Renal cortical epithelial cell (primary cell): ENCODE measurements around a stretch of chr22.

GRCh38 chr22:46609418-46609789, 10.8 kb upstream of the GRAMD4 start:
- RRBS: no CpG with 5 or more reads among the region's 10 CpGs

DNA sequence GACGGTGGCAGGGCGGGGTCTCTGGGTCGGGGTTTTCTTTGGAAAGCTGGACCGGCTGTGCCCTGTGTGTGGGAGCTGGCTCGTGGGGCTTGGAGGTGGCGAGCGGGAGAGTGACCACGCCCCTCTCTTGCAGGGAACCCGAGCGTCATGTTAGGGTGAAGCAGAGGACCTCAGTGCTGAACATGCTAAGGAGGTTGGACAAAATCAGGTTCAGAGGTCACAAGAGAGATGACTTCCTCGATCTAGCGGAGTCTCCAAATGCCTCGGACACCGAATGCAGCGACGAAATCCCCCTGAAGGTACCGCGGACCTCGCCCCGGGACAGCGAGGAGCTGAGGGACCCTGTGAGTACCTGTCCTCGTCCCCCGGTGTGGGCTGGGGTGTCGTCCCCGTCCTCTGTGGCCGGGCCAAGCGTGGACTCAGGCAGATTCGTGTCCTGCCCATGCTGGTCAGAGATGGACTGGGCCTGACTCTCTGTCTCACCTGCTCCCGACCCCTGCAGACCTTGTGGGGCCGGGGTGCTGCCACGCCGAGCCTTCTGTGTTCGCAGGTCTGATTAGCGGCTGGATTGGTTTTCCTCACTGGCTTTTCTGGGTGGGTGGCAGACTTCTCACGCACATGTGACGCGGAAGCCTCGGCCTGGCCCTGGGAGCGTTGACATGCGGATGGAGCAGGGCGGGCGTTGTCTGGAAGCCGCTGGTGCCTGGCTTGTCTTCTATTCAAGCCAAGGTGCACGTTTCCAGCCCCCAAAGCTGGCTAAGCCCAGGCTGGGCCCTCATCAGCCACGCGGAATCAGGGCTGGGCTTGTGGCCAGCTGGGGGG, 6.6 kb downstream of the GRAMD4 start:
- RRBS: 98% methylated on average over 4 of the region's 46 CpGs

- RRBS: 19% methylated on average over 3 of the region's 41 CpGs
Observed at GRCh38 chr22:46634840-46636017, 15.0 kb downstream of the GRAMD4 start.

GRCh38 chr22:46638704-46639239, 18.6 kb downstream of the GRAMD4 start:
- RRBS: no CpG with 5 or more reads among the region's 10 CpGs

DNA sequence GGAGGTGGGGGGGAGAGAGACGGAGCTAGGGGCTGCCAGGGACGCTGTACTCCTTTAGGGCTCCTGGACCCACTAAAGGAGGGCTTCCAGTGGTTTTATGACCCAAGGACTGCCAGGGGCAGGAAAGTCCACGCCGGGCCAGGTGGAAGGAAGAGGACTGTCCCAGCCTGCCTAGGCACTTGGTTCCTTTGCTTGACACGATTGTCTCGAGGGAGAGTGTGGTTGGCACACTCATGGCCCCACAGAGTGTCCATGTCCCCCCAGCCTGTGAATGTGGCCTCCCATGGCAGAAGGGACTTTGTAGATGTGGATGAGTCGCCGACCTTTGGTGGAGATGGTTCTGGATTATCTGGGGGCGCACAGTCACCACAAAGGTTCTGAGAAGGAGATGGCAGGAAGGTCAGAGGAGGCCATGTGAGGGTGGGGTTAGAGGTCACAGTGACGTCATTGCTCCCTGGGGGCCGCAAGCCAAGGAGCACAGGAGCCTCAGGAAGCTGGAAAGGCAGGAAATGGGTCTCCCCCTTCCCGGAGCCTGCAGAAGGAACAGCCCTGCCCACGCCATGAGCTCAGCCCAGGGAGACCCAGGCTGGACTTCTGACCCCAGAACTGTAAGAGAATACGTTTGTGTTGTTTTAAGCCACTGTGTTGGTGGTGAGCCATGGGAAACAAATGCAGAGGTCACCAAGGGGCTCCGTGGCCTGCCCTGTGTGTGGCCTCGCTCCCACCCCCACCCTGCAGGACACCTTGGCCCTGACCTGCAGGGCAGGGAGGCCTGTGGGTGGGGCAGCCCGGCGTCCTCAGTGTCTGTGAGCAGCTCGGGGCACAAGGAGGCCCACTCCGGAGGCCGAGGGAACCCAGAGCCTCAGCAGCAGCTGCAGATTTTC, 31.9 kb downstream of the GRAMD4 start:
- RRBS: 61% methylated on average over 5 of the region's 21 CpGs

DNA sequence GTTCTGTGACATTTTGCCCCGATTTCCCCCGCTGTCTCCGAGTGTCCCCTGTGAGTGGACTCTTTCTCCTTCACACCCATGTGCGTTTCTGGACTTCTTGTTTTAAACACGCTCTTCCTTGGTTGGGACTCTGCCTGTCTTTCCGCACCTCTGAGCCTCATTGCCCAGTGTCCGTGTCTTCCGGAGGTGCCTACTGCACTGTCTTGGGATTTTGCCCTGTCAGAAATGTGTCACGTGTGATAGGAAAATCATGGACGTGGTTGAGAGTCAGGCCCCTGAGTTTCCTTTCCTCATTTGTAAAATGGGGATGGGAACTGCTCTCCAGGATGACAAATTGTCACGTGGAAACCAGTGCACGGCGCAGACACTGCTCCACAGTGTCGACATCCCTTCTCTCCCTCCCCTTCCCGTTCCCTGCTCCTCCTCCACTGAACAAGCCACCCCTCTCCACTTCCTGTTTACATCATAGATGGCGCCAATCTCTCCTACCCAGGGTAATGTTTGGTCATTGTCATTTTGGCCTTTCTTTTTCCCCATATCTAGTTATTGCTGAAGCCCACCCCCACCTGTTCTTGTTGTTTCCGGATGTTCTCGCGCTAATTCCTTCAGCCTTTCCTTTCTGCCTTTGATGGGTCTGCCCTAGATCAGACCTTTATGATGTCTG, 91.7 kb downstream of the TBC1D22A start:
- RRBS: no CpG with 5 or more reads among the region's 19 CpGs

GRCh38 chr22:46917980-46918620, 155.7 kb downstream of the TBC1D22A start:
- RRBS: no CpG with 5 or more reads among the region's 14 CpGs

DNA sequence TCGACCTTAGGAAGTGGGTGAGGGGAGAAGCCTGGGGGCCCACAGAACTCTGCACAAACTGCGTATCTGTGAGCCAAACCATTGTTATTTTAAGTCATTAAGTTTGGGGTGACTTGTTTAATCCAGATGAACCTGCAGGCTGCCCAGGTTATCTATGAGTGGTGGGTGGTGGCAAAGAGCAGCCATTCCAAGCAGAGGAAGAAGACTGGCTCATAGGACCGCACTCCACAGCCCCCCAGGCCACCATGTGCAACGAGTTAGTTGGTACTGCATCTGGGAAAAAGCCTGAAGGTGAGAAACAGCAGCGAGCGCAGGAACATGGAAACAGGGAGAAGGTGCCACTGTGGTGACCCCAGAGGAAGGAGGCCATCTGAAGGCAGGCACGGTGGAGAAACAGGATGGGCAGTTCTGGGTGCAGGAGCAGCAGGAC, 300.2 kb downstream of the TBC1D22A start:
- RRBS: no CpG with 5 or more reads among the region's 7 CpGs

DNA sequence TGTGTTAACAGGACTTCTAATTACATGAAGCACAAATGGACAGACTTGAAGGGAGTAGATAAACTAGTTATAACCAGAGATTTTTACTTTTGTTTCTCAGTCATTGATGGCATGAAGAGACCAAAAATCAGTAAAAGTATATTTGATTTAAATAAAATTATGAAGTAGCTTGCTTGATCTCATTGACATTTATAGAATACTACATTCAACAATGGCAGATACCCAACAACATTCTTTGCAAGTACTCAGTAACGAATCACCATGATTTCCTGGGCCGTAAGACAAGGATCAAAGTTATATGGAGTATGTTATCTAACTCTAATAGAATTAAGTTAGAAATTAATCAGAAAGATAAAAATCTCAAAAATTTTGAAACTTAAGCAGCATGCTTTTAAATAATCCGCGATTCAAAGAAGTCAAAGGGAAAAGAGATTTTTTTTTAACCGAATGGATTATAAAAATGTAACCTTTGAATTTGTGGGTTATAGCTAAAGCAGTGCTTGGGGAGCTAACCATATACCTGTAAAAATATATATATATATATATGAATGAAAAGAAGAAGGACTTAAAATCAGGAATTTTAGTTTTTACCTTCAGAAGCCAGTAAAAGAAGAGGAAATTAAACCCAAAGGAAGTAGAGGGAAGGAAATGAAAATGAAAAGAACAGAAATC, 317.8 kb downstream of the TBC1D22A start:
- RRBS: no CpG with 5 or more reads among the region's 5 CpGs

- RRBS: no CpG with 5 or more reads among the region's 7 CpGs
Observed at GRCh38 chr22:47086932-47087417, 324.5 kb downstream of the TBC1D22A start.

- RRBS: no CpG with 5 or more reads among the region's 17 CpGs
Observed at GRCh38 chr22:47116355-47117022, 354.0 kb downstream of the TBC1D22A start.

GRCh38 chr22:47153294-47153680, 390.8 kb downstream of the TBC1D22A start:
- RRBS: no CpG with 5 or more reads among the region's 13 CpGs

DNA sequence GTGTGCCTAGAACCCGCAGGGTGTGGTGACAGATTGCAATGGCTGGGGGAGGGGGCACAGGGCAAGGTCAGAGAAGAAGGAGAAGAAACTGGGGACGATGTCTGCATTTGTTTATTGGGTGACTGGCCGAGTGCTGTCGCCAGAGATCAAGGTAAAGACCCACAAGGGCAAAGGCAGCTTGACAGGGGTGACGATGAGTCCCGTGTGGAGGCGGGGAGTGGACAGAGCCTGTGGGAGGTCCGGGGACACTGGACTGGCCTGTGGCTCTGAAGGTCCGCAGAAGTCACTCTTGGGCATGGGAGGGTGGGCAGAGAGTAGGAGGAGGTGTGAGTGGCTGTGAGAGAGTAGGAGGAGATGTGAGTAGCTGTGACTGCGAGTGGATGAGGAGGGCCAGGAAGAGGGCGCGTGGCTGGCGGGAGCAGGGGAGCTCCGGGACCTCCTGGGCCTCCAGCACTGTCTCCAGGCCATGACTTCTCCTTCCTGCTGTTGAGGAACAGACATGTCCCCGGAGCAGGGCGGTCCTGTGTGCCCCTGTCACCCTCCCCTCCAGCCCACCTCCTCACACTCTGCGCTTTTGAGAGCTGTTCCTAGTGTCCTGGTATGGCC, 391.3 kb downstream of the TBC1D22A start:
- RRBS: 79% methylated on average over 2 of the region's 17 CpGs

DNA sequence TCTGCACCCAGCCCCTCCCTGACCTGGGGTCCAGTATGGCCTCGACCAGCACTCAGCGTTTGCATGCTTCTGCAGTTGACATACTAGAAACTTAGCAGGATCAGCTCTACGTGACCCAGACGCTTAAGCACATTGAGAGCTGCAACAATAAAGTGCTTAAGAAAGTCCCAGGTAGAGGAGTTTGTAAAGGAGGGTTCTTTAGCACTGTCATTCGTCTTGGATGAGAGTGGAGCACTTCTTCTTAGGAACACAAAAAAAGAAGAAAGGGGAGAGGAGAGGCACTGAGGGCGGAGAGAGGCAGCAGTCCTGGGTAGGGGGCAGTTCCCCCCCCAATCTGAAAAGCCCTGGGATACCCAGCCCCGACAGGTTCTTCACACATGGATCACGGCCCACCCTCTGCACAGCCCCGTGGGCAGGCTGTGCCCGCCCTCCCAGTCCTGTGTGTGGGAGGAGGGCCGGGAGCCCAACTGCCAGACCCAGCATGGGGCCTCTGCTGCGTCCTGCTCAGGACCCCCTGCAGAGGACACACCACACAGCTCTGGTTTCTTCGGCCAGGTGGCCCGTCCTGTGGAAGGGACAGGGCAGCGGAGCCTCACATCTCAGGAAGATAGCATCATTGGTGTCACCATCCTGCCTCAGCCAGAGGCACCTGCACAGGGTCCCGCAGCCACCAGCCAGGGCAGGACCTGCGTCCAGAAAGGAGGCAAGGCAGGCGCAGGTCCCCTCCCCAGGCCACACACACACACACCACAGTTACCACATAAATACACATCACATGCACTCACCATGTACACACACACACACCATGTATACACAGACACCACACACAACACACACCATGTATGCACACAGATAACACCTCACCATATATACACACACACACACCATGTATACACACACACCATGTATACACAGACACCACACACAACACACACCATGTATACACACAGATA, 396.0 kb downstream of the TBC1D22A start:
- RRBS: no CpG with 5 or more reads among the region's 18 CpGs

GRCh38 chr22:47163885-47164975, 401.8 kb downstream of the TBC1D22A start:
- RRBS: no CpG with 5 or more reads among the region's 37 CpGs

DNA sequence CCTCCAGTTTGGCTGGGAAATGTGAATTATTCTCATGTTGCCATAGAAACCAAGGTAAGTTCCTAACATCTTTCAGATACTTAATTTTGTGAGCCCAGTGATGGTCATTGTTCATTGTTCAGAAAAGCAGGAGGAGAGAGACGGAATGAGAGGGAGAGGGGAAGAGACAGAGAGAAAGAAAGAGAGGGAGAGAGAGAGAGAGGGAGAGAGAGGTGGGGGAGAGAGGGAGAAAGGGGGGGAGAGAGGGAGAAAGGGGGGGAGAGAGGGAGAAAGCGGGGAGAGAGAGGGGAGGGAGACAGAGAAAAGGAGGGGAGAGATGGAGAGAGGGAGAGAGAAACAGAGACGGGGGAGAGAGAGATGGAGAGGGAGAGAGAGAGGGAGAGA, 429.0 kb downstream of the TBC1D22A start:
- RRBS: no CpG with 5 or more reads among the region's 3 CpGs

GRCh38 chr22:47282366-47282752, 519.9 kb downstream of the TBC1D22A start:
- RRBS: 91% methylated on average over 3 of the region's 7 CpGs

DNA sequence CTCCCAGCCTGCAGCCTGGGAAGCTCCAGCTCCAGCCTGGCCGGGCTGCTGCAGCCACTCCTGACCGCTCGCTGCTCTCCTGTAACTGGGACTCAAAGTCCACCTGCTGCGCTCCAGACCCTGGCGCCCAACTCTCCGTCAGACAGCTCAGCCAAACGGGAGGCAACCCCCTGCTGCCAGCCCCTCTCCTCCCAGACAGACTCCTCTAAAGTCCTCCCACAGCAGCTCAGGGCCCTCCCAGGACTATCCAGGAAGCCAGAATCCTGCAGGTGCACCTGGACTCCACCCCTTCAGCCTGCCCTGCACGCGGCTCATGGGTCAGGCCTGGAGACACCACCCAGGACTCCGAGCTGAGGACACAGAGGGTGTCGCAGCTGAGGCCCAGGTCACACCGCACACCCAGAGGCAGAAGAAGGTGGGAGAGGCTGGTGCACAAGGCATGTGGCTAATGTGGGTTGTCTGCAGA, 212.3 kb upstream of the TAFA5 start:
- RRBS: no CpG with 5 or more reads among the region's 12 CpGs

DNA sequence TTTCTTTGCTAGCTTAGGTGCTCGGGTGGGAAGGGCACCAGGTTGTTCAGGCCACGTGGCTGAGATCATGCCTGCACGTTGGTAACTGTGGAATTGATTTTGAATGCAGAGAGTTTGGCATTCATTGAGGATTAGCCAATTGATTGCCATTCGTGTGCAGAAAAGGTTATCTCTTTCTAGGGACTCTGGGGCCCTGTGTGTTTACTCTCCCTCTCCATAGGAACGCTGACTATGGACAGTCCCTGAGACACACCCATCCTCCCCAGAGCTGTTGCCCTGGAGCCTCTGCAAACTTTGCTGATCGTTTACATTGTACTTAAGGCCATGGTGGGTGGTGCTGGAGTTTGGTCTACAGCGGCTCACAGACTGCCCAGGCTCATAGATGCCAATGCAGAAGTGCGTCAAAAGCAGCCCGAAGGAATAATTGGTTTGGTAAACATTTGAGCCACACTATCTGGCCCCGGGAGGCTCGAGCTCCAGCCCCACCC, 119.4 kb upstream of the TAFA5 start:
- RRBS: no CpG with 5 or more reads among the region's 11 CpGs

GRCh38 chr22:48579177-48579816, 89.9 kb downstream of the TAFA5 start:
- RRBS: no CpG with 5 or more reads among the region's 23 CpGs